Skeletal muscle tissue (tissue), 7 donors: ENCODE data around the genes ADM2 and MIOX.

GRCh38 chr22:50415994-50416295 lies 58.9 kb downstream of the SBF1 start:
- PRO-cap, 3 experiments: no peak in any of the 3 experiments
- RAMPAGE, long total RNA: no peak
- RRBS, 2 experiments: no CpG with 5 or more reads among the region's 8 CpGs

GRCh38 chr22:50454484-50455589 lies 20.0 kb downstream of the SBF1 start:
- PRO-cap, 3 experiments: no peak in any of the 3 experiments
- RAMPAGE, long total RNA: no peak
- RRBS, 2 experiments: 73 to 88% methylated on average over 5 to 10 of the region's 53 CpGs

- PRO-cap, 3 experiments: no peak in any of the 3 experiments
- RAMPAGE, long total RNA: no peak
- RRBS, 2 experiments: 3% methylated on average over 31 of the region's 55 CpGs
These were observed at the start of gene ADM2 for GRCh38 chr22:50481124-50481632. TSS of gene ADM2 (plus strand) at chr22:50481543.

GRCh38 chr22:50485631-50485972 lies 1.1 kb upstream of the MIOX start:
- PRO-cap, 3 experiments: no peak in any of the 3 experiments
- RAMPAGE, long total RNA: no peak
- RRBS, 2 experiments: no CpG with 5 or more reads among the region's 8 CpGs

DNA sequence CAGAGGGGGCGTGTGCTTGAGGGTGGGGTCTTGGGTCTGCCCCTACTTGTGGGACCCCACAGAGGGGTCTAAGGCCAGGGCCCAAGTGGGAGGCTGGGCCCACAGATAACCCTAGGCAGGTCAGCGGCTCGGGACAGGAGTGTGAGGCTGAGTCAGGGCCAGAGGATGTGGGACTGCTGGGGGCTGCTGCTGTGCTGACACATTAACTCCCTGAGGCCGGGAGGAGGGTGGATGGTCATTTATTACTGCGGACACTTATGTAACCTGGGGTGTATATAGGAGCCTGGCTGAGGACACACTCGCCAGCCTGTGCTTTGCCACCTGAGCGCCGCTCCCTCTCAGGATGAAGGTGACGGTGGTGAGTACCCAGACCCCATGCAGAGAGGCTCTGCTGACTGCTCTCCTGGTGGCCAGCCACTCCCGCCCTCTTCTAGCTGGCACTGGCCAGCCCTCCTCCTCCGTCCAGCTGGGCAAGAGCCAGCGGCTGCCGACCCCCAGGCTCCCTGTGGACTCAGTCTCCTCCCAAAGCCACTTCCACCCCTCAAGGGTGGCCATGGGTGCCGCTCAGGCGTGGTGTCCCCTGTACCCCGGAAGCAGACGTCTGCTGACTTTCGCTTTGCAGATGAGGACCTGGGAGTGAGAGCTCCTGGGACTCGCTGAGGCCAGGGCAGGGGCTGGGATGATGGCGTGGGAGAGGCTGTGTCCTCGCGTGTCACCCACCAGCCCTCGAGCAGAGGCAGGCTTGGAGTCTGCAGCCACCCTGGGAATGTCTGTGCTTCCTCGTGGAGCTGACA lies at the start of gene MIOX:
MIOX (plus strand) TSS at position 305 of the 794 bp plus-strand sequence.
- PRO-cap, 3 experiments: no peak in any of the 3 experiments
- RAMPAGE, long total RNA: no peak
- RRBS, 2 experiments: no CpG with 5 or more reads among the region's 24 CpGs

- PRO-cap, 3 experiments: no peak in any of the 3 experiments
- RAMPAGE, long total RNA: no peak
- RRBS, 2 experiments: 74 to 78% methylated on average over 2 of the region's 19 CpGs
These were observed 826 bp upstream of the ODF3B start for GRCh38 chr22:50532781-50533867.

- PRO-cap, 3 experiments: no peak in any of the 3 experiments
- RAMPAGE, long total RNA: no peak
- RRBS, 2 experiments: no CpG with 5 or more reads among the region's 19 CpGs
These were observed 1.9 kb upstream of the ODF3B start for GRCh38 chr22:50534066-50534762.

DNA sequence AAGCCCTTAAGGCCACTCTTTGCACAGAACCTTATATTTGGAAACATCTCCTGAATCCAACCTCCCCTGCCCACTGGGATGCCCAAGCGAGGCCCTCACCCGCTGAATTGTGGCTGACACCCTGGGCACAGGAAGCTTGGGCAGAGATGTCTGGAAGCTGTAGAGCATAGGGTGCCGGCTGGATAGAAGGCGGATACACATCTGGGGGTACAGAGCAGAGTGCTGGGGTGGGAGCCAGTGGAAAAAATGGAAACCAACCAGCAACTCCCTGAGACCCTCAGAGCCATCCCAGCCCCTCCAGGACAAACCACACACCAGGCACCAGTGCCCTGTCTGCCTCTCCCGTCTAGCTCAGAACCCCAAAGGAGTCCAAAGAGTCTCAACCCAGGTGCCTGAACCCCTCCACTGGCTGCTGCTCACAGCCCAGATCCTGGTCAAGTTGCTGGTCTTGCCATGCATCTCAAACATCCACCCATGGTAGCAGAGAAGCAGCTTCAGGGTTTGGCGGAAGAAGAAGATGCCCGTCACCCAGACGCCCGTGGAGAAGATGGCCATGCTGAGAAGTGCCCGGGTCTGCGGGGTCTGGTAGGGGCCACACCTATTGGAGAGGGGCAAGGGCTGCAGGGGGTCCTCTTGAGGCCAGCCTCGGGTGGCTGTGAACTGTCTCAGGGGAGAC lies 1.7 kb downstream of the CPT1B start:
- PRO-cap, 3 experiments: no peak in any of the 3 experiments
- RAMPAGE, long total RNA: no peak
- RRBS, 2 experiments: no CpG with 5 or more reads among the region's 12 CpGs

DNA sequence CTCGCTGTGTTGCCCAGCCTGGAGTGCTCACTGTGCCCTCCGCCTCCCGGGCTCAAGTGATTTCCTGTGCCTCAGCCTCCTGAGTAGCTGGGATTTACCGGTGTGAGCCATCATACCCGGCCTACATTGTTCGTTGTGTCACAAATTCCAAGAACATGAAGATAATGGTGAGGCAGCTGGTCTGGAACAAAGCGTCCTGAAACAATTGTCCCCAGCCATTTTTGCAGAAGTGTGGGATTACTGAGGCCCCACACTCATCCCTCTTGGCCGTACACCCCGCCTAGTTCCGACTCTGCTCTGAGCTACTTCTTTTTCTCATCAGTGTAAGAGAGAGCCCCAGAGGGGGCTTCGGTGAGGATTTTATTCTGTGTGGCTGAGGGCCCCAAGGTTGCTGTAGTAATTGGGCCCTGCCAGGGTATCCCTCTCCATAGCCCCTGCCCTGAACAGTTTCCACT lies 13.0 kb upstream of the ARSA start:
- PRO-cap, 3 experiments: no peak in any of the 3 experiments
- RAMPAGE, long total RNA: no peak
- RRBS, 2 experiments: 58 to 75% methylated on average over 1 of the region's 11 CpGs

DNA sequence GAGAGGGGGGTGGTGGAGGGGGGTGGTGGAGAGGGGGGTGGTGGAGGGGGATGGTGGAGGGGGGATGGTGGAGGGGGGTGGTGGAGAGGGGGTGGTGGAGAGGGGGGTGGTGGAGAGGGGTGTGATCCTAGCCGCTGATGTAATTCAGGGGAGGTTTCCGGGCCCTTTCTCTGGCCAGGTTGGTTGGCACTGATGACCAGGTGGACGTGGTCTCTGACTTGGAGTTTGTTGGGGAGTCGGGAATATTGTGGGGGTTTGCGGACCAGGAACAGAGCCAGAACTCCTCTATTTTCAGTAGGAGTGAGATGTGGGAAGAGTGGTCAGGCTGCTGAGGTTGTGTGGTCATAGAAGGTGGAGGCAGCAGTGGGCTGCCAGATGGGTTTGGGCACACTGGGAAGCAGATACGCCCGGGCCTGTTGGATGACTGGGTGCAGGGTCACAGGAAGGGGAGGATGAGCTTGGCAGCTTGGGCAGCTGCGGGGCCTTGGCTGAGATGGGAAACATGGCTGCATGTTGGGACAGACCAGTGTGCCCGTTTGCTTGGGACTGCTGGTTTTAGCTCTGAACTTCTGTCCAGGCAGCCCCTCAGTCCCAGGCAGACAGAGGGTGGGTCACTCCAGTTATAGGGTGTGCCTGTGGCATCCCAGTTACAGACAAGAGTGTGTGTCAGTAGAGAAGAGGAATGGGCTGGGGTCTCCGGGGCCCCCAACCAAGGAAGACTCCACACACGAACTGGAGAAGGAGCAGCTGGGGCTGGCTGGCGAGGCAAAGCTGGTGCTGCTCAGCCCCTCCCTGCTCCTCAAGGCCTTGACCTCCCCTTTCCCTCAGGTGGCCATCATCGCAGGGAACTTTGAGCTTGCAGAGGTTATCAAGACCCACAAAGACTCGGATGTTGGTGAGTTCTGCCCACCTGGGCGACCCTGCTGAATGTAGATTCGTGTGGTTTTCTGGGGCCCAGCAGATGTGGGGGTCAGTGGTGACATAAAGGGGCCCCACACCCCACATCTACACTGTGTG lies 53.9 kb upstream of the ACR start:
- PRO-cap, 3 experiments: no peak in any of the 3 experiments
- RAMPAGE, long total RNA: no peak
- RRBS, 2 experiments: no CpG with 5 or more reads among the region's 16 CpGs

GRCh38 chr22:50806744-50807425 lies 23.4 kb upstream of the RABL2B start:
- PRO-cap, 3 experiments: no peak in any of the 3 experiments
- RAMPAGE, long total RNA: no peak
- RRBS, 2 experiments: no CpG with 5 or more reads among the region's 82 CpGs